ENCODE measurements around a stretch of chr14.

DNA sequence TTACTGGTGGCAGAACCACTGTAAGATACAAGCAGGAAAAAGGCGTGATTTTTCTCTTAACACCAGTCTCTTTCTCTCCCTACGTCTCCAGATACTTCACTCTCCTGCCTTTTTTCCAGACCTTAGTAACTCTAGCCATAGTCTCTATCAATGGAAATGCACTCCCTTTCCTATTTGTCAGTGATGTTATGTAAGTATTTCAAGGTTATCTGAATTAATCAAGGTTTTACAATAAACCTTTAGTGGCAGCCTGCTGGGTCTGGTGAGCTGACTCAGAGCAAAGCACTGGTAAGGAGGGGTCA, 11.7 kb downstream of the RPS29 start:
CAGE:
- cytosol, long polyA minus RNA = no peak
- cytosol, long polyA plus RNA = no peak
- long polyA plus RNA = no peak
- nucleus, long polyA minus RNA = no peak
- nucleus, long polyA plus RNA = no peak

DNA sequence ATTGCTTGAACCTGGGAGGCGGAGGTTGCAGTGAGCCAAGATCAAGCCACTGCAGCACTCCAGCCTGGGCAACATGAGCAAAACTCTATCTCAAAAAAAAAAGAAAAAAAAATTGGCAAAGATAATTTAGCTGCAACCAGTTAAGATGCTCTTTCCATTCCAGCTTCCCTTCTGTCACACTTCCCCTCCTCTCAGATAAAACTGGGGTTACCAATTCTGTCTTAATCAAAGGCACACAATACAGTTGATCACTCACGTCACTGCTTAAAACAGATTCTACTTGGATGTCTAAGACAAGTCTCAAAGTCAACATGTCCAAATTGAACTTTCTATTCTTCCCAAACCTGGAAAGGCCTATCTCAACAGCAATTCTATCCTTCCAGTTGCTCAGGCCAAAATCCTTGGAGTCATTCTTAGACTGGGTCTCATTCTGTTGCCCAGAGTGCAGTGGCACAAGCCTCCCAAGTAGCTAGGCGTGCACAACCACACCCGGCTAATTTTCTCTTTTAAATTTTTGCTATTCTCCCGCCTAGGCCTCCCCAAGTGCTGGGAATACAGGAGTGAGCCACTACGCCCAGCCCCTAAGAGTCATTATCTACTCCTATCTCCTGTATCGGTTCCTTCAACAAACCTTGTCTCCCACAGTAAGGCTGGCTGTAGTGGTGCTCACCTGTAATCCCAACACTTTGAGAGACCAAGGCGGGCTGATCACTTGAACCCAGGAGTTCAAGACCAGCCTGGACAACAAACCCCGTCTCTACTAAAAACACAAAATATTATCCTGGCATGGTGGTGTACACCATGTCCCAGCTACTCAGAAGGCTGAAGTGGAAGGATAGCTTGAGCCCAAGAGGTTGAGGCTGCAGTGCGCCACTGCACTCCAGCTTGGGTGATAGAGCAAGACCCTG, 4.8 kb downstream of the RPS29 start:
CAGE:
- cytosol, long polyA minus RNA = no peak
- cytosol, long polyA plus RNA = no peak
- long polyA plus RNA = no peak
- nucleus, long polyA minus RNA = no peak
- nucleus, long polyA plus RNA = no peak

CAGE:
- cytosol, long polyA minus RNA = no peak
- cytosol, long polyA plus RNA = no peak
- long polyA plus RNA = no peak
- nucleus, long polyA minus RNA = no peak
- nucleus, long polyA plus RNA = no peak
Measured at GRCh38 chr14:49584288-49585267, 1.6 kb downstream of the RPS29 start.

CAGE:
- cytosol, long polyA minus RNA = no peak
- cytosol, long polyA plus RNA = no peak
- long polyA plus RNA = no peak
- nucleus, long polyA minus RNA = no peak
- nucleus, long polyA plus RNA = no peak
Measured at GRCh38 chr14:49640629-49641326, 5.7 kb upstream of the DNAAF2 start.

CAGE:
- cytosol, long polyA minus RNA = no peak
- cytosol, long polyA plus RNA = no peak
- long polyA plus RNA = no peak
- nucleus, long polyA minus RNA = start-site peak on the plus strand at chr14:49767451-49767521, 6 reads
- nucleus, long polyA plus RNA = no peak
Measured at GRCh38 chr14:49767252-49767847, 603 bp upstream of the KLHDC2 start.

CAGE:
- cytosol, long polyA minus RNA = no peak
- cytosol, long polyA plus RNA = no peak
- long polyA plus RNA = no peak
- nucleus, long polyA minus RNA = no peak
- nucleus, long polyA plus RNA = no peak
Measured at GRCh38 chr14:49869954-49870467, 17.4 kb upstream of the NEMF start.

DNA sequence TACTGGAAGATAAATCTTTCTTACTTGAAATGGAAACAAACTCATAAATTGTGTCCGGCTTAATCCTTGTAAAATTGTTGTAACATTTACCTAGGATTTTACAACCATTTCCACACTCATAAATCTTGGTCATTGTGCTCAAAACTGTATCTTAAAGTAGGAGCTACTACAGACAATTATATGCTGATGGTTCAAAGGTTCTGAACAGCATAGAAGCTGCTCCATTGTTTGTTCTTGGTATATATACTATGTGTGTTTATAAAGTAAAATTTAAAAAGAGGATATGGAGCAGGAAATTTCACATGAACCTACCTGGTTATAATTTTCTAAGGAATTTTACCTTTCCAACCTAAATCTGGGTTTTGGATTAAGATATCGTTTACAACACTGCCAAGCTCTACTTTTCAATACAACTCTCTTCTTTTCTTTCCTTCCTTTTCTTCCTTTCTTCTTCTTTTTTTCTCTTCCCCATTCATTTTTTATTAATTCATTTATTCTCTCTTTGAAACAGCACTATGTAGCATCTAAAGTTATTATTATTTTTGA, 4.4 kb upstream of the ARF6 start:
CAGE:
- cytosol, long polyA minus RNA = no peak
- cytosol, long polyA plus RNA = no peak
- long polyA plus RNA = no peak
- nucleus, long polyA minus RNA = no peak
- nucleus, long polyA plus RNA = no peak

GRCh38 chr14:49893186-49893608, 315 bp downstream of the ARF6 start:
CAGE:
- cytosol, long polyA minus RNA = no peak
- cytosol, long polyA plus RNA = no peak
- long polyA plus RNA = no peak
- nucleus, long polyA minus RNA = no peak
- nucleus, long polyA plus RNA = no peak

CAGE:
- cytosol, long polyA minus RNA = no peak
- cytosol, long polyA plus RNA = no peak
- long polyA plus RNA = no peak
- nucleus, long polyA minus RNA = no peak
- nucleus, long polyA plus RNA = no peak
Measured at GRCh38 chr14:50117101-50117577, 767 bp upstream of the VCPKMT start.

DNA sequence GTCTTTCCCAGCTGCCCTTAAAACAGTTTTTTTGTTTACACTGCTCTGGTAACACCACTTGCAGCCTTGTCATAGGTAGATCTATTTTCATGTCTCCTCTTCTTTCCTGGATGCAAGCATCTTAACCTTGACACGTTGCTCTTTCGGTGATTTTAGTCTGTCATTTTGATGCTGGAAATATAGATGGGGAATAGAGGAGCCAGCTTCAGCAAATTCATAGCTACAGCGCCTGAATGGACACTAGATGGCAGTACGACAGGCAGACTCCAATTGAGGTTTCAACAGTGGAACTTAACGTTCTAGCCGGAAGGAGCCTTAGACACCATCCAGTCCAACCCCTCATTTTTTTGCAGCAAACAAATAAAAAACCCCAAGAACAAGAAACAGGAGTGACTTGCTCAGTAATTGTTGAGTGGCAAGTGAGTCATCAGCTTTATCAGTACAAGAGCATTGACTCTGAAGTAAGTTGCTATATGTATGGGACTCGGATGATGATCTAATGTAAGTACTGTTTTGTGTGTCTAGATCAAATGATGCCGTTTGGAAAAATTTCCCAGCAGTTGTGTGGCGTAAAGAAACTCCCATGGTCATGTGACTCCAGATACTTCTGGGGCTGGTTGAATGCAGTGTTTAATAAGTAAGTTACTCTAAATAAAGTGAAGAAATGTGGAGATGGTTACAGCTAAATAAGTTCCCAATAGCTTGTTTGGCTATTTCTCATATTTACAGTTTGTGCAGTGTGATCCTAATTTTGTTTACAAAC, 9.0 kb downstream of the DMAC2L start:
CAGE:
- cytosol, long polyA minus RNA = no peak
- cytosol, long polyA plus RNA = no peak
- long polyA plus RNA = no peak
- nucleus, long polyA minus RNA = no peak
- nucleus, long polyA plus RNA = no peak

CAGE:
- cytosol, long polyA minus RNA = no peak
- cytosol, long polyA plus RNA = no peak
- long polyA plus RNA = no peak
- nucleus, long polyA minus RNA = no peak
- nucleus, long polyA plus RNA = no peak
Measured at GRCh38 chr14:50331503-50332086, 19.5 kb downstream of the DMAC2L start.

GRCh38 chr14:50342174-50342527, 30.0 kb downstream of the DMAC2L start:
CAGE:
- cytosol, long polyA minus RNA = no peak
- cytosol, long polyA plus RNA = no peak
- long polyA plus RNA = no peak
- nucleus, long polyA minus RNA = no peak
- nucleus, long polyA plus RNA = no peak

CAGE:
- cytosol, long polyA minus RNA = no peak
- cytosol, long polyA plus RNA = no peak
- long polyA plus RNA = no peak
- nucleus, long polyA minus RNA = no peak
- nucleus, long polyA plus RNA = no peak
Measured at GRCh38 chr14:50414930-50415433, 18.3 kb upstream of the CDKL1 start.

DNA sequence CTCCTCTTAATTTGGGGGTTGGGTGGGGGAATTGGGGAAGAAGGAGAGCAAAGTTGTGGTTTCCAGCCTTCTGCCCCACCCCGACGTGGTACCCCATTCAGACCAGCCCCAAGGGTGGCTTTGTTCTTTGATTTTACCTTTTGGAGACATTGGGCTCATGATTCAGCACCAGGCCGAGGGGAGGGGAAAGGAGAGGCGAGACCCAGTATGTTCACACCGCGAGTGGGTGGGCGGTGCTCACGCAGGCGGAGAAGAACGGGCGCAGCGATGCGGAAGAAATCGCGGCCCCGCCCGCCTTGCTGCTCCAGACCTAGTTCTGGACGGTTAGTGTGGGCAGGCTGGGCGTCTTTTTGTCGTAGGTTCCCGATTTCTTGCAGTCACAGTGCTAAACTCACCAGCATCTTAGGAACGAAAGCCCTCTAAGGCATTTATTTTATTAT, 978 bp downstream of the ATL1 start:
CAGE:
- cytosol, long polyA minus RNA = no peak
- cytosol, long polyA plus RNA = no peak
- long polyA plus RNA = no peak
- nucleus, long polyA minus RNA = no peak
- nucleus, long polyA plus RNA = no peak

DNA sequence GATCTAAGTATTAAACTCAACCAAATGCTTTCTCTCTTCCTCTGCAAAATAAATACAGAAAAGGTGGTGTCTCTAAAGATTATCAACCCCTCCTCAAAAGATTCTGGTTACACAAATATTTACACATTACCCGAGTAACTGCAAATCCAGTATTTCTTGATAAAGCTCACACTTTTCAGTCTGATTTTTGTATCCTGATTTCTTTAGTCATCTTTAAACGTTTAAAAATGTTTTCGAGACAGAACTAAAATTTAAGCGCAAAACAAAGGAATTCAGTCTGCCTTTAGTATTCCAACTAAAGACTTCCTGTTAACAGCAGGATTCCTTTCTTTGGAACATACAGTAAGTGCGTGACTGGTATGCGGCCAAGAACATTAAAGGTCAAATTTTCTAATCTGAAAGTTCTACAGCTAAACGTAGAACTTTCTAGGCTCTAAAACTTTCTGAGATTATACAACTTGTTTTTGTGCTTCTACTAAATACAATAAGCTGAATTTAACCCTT, 10.0 kb downstream of the SAV1 start:
CAGE:
- cytosol, long polyA minus RNA = no peak
- cytosol, long polyA plus RNA = no peak
- long polyA plus RNA = no peak
- nucleus, long polyA minus RNA = no peak
- nucleus, long polyA plus RNA = no peak

DNA sequence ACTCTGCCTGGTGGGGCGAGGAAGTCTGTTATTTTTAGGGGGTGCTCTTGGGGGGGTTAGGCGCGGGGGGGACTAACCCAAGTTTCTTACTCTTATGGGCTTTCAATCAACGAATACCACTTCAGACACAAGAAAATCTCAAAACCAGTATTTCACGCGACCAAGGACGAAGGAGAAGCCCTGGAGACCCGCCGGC, 600 bp downstream of the SAV1 start:
CAGE:
- cytosol, long polyA minus RNA = no peak
- cytosol, long polyA plus RNA = no peak
- long polyA plus RNA = no peak
- nucleus, long polyA minus RNA = no peak
- nucleus, long polyA plus RNA = no peak

DNA sequence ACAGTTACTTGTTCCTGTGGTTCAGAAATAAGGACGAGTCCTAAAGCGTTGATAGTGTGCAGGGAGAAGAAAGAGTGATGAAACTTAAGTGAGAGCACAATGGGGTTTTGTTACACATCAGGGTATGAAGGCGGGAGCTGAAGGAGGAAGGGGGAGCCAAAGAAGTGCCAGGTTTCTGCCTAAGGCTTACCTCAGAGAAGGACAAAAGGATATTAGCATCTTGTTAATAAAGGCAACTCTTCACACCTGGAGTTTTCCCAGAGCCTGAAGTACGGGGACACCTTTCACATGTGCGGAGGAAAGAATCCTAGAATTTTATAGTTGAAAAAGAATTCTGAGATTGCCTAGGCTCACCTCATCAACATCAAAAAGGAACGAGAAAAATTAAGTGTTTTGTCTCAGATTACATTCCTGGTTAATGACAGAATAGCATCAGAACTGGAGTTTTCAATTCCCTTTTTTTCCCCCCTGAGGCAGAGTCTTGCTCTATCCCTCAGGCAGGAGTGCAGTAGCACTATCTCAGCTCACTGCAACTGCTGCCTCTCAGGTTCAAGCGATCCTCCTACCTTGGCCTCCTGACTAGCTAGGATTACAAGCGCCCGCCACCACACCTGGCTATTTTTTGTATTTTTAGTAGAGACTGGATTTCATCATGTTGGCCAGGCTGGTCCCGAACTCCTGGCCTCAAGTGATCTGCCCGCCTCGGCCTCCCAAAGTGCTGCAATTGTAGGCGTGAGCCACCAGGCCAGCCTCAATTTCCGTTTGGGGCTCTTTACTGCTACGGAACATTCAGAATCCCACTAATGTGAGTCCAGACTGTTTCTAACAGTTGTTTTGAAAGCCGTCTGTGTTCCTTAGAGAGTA, 2.3 kb upstream of the SAV1 start:
CAGE:
- cytosol, long polyA minus RNA = no peak
- cytosol, long polyA plus RNA = no peak
- long polyA plus RNA = no peak
- nucleus, long polyA minus RNA = no peak
- nucleus, long polyA plus RNA = no peak

CAGE:
- cytosol, long polyA minus RNA = no peak
- cytosol, long polyA plus RNA = no peak
- long polyA plus RNA = no peak
- nucleus, long polyA minus RNA = no peak
- nucleus, long polyA plus RNA = no peak
Measured at GRCh38 chr14:50737150-50737604, 69.1 kb upstream of the SAV1 start.

CAGE:
- cytosol, long polyA minus RNA = start-site peak on the minus strand at chr14:50754803-50754863, 11 reads
- cytosol, long polyA plus RNA = no peak
- long polyA plus RNA = no peak
- nucleus, long polyA minus RNA = start-site peak on the minus strand at chr14:50754744-50754827, 23 reads
- nucleus, long polyA plus RNA = no peak
Measured at GRCh38 chr14:50754189-50755085, 76.5 kb downstream of the NIN start.

DNA sequence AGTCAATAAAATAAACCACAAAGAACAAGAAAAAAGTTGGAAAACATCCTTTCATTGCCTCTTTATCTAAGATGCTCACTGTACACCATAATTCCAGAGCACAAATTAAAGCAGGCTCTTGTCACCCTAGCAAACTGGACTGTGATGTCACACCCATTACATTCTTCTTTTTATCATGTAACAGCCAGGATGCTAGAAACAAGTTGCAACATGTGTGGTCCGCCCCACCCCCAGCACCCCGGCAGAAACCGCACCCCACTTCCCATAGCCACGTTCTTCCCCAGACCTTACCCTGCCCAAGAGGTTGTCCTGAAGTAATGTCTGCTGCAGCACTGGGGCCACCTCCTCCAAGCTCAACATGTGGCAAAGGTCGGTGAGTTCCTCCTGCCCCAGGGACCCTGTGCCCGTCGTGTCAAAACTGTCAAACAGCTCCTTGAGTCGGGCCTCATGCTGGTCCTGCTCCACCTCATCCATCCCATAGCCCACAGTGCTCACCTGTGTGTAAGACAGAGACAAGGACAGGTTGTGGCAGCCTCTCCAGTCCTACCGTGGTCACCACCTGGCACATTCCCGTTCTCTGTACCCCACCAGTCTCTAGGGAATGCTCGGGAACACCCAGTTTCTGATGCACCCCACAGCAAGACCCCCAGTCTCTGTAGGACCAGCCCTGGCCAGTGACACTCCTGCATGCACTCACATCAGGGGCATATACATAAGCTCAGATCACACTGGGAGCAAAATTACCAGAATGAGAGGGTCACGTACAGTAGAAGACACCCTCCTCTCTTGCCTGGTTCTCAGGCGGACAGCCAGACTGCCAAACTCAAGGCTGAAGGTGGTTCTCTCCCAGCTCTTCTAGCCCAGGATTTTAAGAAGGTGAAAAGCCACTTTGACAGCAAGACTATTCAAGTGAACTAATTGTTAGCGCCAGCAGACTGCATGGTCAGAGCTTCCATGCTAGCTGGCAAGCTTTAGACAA, 9.1 kb downstream of the NIN start:
CAGE:
- cytosol, long polyA minus RNA = no peak
- cytosol, long polyA plus RNA = no peak
- long polyA plus RNA = no peak
- nucleus, long polyA minus RNA = no peak
- nucleus, long polyA plus RNA = no peak

Measured in keratinocyte (primary cell).